Stomach (tissue), 7 donors: ENCODE data around the gene HLA-DRB1.

DNA sequence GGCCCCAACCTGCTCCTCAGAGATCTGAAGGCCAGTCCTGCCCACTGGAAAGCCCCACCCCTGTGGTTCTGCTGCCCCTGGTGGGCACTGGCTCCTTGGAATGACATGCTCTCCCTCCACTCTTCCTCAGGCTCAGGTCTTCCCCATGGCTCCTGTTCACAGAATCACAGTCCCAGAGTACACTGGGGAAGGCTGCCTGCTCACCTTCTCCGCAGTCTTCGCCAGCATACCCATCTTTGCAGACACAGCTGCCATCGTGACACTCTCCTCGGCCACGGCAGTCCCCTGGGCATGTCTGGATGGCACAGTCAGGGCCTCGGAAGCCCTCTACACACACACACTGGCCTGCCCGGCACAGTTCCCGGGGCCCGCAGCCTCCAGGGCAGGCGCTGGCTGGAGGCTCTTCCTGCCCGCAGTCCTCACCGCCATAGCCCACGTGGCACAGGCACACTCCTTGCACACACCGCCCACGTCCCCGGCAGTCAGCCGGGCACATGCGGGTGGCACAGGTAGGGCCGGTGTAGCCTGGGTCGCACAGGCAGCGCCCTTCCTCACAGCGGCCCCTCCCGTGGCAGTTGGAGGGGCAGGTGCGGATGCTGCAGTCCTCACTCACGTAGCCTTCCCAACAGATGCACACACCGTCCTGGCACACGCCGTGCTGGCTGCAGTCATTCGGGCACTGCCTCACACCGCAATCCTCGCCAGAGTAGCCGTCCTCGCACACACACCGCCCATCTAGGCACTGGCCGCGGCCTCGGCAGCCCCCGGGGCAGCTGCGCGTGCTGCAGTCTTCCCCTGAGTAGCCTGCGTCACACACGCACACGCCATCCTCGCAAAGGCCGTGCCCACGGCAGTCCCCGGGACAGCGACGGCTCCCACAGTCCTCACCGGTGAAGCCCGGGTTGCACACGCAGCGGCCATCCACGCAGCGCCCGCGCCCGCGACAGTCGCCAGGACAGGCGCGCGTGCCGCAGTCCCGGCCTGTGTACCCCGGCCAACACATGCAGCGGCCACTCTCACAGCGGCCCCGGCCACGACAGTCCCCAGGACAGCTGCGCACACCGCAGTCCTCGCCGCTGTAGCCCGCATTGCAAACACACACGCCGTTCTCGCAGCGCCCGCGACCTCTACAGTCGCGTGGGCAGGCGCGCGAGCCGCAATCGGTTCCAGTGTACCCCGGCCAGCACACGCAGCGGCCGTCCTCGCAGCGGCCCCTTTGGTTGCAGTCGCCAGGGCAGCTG lies 13.3 kb downstream of the TNXB start:
- PRO-cap: no peak
- RAMPAGE, long total RNA, 5 experiments: start-site peak on the minus strand in 2 of 5 experiments, centred at positions 353 to 858 of the sequence, 10 to 37 reads per replicate
- RRBS: 34% methylated on average over 27 of the region's 95 CpGs

- PRO-cap: no peak
- RAMPAGE, long total RNA, 5 experiments: no peak in any of the 5 experiments
- RRBS: no CpG with 5 or more reads among the region's 4 CpGs
These were observed 1.0 kb upstream of the TNXB start for GRCh38 chr6:32110267-32110498.

DNA sequence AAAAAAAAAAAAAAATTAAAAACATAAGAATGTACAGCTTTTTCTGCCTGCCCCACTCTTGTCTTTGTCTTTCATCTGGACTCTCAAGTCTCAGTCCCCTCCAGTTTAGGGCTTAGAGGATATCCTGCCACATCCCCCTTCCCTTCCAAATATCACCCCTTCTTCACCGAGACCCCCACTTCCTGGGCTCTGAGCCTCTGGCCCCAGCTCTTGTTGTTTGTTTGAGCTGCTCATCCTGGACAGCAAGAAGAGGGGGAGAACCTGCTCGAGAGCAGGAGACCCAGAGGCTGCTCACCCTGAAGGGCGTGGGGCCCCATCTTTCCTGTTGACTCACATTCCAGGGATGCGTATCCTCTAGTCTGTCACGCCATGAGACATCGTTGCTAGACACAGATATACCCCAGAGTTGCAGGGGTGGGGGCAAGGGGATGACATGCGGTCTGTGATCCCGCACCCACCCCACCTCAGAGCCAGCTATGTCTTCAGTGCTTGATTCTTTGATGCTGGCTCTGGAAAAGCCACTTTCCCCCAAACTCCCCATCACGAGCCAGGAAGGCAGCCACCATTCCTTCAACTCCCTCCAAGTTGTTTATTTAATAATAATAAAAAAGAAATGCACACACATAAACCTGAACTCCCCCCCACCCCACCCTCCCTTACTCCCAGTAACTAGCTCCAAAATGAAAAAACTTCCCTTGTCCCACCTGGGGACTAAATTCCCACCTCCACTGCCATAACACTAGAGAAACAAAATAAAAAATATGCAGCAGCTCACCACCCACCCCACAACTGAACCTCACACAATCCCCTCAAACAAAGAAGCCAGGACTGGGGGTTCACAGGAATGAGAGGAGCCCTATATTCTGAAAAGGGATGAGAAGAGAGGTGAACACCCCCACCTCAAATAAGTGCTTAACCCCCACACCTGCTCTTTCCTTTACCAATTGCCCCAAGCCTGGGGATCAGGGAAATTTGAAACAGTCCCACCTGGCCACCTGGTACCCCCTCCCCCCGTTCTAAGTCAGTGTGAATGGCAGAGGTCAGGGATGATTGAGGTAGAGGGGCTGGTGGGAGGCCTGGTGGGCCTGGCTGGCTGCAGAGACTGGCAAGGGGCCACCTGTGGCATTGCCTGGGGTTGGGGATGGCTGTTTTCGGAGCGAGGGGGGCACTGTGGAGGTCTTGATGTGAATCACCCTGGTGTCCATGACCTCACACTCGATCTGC lies 6.0 kb upstream of the TNXB start:
- PRO-cap: no peak
- RAMPAGE, long total RNA, 5 experiments: no peak in any of the 5 experiments
- RRBS: no CpG with 5 or more reads among the region's 13 CpGs

- PRO-cap: no peak
- RAMPAGE, long total RNA, 5 experiments: start-site peak on the minus strand in 3 of 5 experiments, at chr6:32127713-32127774 at its widest, 15 to 39 reads per replicate
- RRBS: no CpG with 5 or more reads among the region's 35 CpGs
These were observed 582 bp downstream of the ATF6B start for GRCh38 chr6:32127240-32128088.

DNA sequence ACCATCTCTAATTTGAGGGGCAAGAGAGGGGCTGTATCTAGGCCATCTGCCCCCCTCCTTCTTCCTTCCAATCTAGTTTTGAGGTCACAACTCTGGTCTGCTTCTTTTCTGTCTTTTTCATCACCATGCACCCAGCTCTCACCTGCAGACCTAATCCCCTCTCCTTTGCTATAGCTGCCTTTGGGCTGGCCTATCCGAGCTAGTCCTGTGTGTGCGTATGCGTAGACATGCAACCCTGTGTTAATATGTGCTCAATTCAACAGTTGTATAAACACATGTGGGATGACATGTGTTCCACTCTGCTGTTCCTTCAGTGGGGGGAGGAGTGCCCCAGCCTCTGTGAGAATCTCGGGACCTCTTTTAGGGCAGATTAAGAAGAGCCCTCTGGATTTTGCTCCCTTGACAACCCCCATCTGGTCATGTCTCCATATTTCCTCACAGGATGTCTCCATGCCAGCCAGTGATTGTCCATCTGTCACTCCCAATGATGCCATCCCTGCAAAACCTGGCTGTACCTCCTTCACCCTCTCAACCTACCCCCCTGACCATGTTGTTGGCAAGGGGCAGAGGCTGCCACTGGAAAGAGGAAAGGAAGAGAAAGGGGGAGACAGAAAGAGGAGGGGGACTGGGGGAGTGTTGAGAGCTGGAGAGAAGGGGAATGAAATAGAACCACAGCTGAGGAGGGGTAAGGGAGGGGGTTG lies 545 bp downstream of the PRRT1 start:
- PRO-cap: no peak
- RAMPAGE, long total RNA, 5 experiments: no peak in any of the 5 experiments
- RRBS: no CpG with 5 or more reads among the region's 4 CpGs

GRCh38 chr6:32162748-32163477 lies 1.5 kb upstream of the EGFL8 start:
- PRO-cap: no peak
- RAMPAGE, long total RNA, 5 experiments: no peak in any of the 5 experiments
- RRBS: no CpG with 5 or more reads among the region's 11 CpGs

GRCh38 chr6:32163478-32163965 lies 873 bp upstream of the EGFL8 start:
- PRO-cap: no peak
- RAMPAGE, long total RNA, 5 experiments: no peak in any of the 5 experiments
- RRBS: no CpG with 5 or more reads among the region's 3 CpGs

- PRO-cap: no peak
- RAMPAGE, long total RNA, 5 experiments: start-site peak on the minus strand in 3 of 5 experiments, at chr6:32182250-32182855 at its widest, 6 to 8 reads per replicate
- RRBS: 93% methylated on average over 4 of the region's 19 CpGs
These were observed 1.7 kb downstream of the AGER start for GRCh38 chr6:32181972-32183081.

GRCh38 chr6:32471537-32471910 lies 31.8 kb downstream of the HLA-DRA start:
- PRO-cap: no peak
- RAMPAGE, long total RNA, 5 experiments: no peak in any of the 5 experiments
- RRBS: no CpG with 5 or more reads among the region's 4 CpGs

DNA sequence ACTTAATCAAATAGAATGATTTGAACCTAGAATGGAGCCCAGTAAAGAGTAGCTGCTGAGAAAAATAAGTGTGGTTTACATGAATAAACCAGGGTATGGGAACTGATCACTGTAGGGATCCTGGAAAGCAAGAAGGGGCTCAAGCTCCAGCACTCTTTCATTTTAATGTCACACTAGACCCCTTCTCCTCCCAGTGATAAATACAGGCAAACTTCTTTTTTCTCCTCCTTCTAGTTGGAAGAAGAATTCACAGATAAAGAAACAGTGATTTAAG lies 1.8 kb downstream of the HLA-DRB1 start:
- PRO-cap: no peak
- RAMPAGE, long total RNA, 5 experiments: no peak in any of the 5 experiments

- PRO-cap: no peak
- RAMPAGE, long total RNA, 5 experiments: start-site peak on the minus strand in 2 of 5 experiments, at chr6:32589770-32589797 at its widest, 5 to 38 reads per replicate
- RRBS: no CpG with 5 or more reads among the region's 6 CpGs
These were observed at the start of gene HLA-DRB1 for GRCh38 chr6:32589271-32590146. HLA-DRB1 (minus strand) TSS chr6:32589848.

DNA sequence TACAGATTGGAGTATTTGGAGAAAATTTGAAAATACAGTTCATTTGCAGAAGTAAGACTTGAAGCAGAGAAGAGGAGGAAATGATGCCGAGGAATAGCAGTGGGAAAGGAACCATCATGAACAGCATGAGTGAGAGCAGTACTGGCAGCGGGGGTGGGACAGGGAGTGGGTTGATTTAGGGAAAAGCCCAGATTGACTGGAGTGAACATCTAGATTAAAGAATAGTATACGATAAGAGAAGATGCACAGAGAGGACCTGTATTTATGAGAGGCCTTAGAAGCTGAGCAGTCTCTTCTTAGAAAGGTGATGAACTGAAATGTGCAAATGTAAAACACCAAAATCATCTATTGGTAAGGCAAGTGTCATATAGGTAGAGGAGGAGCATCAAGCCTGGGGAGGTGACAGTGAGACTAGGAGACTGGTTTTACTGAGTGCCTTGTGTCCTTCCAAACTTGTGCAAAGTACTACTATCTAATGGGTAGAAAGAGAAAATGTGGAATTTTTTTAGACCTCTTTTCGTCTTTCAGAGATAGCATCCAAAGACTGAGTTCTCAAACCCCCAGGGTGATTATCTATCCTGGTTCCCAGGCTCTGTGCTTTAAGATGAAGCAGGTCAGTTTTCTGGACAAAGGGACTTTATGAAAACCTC lies 18.0 kb upstream of the HLA-DRB1 start:
- PRO-cap: no peak
- RAMPAGE, long total RNA, 5 experiments: no peak in any of the 5 experiments
- RRBS: no CpG with 5 or more reads among the region's 4 CpGs

GRCh38 chr6:32609331-32610605 lies 20.1 kb upstream of the HLA-DRB1 start:
- PRO-cap: bidirectional peak, plus-strand start at chr6:32610043, minus-strand start at chr6:32609895
- RAMPAGE, long total RNA, 5 experiments: no peak in any of the 5 experiments
- RRBS: no CpG with 5 or more reads among the region's 11 CpGs

DNA sequence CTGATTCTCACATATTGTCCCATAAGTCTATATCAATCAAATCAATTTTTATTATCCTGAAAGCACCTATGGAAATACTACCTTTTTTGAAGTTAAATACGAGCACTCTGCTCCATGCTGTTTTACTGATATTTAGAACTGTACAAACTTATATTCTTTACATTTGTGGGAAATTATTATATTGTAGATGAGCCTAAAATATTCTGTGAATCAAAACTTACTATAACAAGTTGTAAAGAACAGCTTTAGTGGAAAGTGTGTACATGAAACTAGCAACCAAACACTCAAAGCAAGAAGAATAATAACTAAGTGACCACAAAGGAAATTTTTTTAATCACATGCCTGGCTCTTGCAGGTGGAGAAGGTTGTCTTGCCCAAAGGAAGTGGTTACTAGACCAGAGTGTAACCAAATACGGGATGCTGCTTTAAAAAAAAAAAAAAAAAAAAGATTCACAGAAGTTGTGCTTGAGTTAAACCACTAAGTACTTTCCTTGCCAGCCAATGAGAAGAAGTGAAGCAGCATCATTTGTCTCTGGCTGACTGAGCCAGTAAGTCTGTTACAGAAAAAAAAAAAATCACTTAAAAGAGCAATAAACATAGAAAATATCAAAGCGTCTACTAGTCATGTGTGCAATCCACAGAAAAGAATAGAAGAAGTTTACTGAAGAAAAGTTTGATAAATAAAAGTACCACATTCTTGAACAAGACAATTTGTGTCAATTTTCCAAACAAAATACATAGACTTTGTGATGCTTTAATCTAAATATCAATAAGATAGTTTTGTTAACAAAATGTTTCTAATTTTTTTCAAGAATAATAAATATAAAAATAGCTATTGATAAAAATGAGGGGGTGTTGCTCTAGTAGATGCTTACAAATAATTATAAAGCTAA lies 19.2 kb upstream of the HLA-DQB1 start:
- PRO-cap: no peak
- RAMPAGE, long total RNA, 5 experiments: no peak in any of the 5 experiments
- RRBS: no CpG with 5 or more reads among the region's 3 CpGs

DNA sequence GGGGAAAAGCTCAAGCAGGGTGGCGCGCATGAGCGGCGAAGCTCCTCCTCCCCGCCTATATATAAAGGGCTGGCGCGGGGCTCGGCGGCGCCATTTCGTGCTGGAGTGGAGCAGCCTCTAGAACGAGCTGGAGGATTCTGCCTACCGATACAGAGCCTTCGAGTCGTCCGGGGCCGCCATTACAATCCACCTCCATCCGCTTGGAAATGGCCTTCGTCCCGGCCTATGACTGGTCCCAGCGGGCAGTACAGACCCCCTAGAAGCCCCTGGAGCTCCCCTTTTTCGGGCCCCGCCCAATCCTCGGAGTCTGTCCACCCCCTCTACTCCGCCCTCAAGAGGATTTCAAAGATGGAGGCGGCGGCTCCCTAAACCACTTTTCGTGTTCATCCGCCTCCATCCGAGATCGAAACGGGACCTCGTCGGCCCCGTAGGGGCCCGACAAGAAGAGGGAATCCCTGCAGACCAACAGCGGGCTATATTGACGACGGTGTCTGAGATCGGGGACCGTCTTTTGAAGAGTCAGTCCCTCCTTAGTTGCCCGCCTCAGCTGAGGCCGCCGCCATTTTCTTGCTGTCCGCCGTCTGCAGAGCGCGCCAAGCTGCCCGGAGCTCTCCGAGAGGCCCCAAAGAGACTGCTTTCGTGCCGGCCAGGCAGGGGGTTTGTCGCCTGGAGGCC lies 3.9 kb downstream of the BRD2 start:
- PRO-cap: bidirectional peak, plus-strand start at position 94 of the sequence, minus-strand start outside the sequence
- RAMPAGE, long total RNA, 5 experiments: start-site peak on the plus strand in 1 of 5 experiments, centred at position 88 of the sequence, 318 reads per replicate
- RRBS: 3% methylated on average over 9 of the region's 53 CpGs

- PRO-cap: no peak
- RAMPAGE, long total RNA, 5 experiments: no peak in any of the 5 experiments
- RRBS: no CpG with 5 or more reads among the region's 4 CpGs
These were observed 6.8 kb downstream of the BRD2 start for GRCh38 chr6:32975078-32975739.

- PRO-cap: bidirectional peak, plus-strand start at chr6:33073797, minus-strand start at chr6:33073649
- RAMPAGE, long total RNA, 5 experiments: start-site peak on the minus strand in 5 of 5 experiments, at chr6:33073517-33073658 at its widest, 14 to 472 reads per replicate
- RRBS: no CpG with 5 or more reads among the region's 10 CpGs
These were observed 2.3 kb upstream of the HLA-DPB1 start for GRCh38 chr6:33073233-33074062.

DNA sequence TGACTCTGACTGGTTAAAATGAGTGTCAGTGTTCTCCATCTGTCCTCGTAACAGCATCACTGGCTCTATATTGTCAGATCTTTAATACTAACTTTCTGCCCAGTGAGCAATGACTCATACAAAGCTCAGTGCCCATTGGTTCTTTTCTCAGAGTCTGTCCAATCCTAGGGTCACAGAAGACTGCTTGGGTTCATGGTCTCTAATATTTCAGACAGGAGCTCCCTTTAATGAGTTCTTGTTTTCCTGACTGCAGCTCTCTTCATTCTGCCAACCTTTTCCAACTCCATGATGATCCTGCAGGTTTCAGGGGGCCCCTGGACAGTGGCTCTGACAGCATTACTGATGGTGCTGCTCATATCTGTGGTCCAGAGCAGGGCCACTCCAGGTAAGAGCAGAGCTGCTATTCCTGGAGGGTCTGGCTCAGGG lies 36.5 kb downstream of the HLA-DPB1 start:
- PRO-cap: unidirectional peak, plus-strand start at position 227 of the sequence
- RAMPAGE, long total RNA, 5 experiments: no peak in any of the 5 experiments
- RRBS: no CpG with 5 or more reads among the region's 1 CpG

GRCh38 chr6:33113861-33114142 lies 38.0 kb downstream of the HLA-DPB1 start:
- PRO-cap: no peak
- RAMPAGE, long total RNA, 5 experiments: no peak in any of the 5 experiments
- RRBS: no CpG with 5 or more reads among the region's 5 CpGs

GRCh38 chr6:33162093-33162300 lies 30.3 kb downstream of the COL11A2 start:
- PRO-cap: no peak
- RAMPAGE, long total RNA, 5 experiments: no peak in any of the 5 experiments
- RRBS: no CpG with 5 or more reads among the region's 5 CpGs